Fibroblast of villous mesenchyme (primary cell): Measurements from ENCODE around the gene COPE.

GRCh38 chr19:18315355-18316218 is 7.3 kb downstream of the LSM4 start:
- CAGE, long polyA plus RNA, result no peak

GRCh38 chr19:18386750-18387058 is 746 bp downstream of the GDF15 start:
- CAGE, long polyA plus RNA, result no peak

- CAGE, long polyA plus RNA, result no peak
These were observed 5.3 kb upstream of the LRRC25 start for GRCh38 chr19:18402399-18403464.

- CAGE, long polyA plus RNA, result no peak
These were observed 5.0 kb upstream of the SSBP4 start for GRCh38 chr19:18414120-18414768.

DNA sequence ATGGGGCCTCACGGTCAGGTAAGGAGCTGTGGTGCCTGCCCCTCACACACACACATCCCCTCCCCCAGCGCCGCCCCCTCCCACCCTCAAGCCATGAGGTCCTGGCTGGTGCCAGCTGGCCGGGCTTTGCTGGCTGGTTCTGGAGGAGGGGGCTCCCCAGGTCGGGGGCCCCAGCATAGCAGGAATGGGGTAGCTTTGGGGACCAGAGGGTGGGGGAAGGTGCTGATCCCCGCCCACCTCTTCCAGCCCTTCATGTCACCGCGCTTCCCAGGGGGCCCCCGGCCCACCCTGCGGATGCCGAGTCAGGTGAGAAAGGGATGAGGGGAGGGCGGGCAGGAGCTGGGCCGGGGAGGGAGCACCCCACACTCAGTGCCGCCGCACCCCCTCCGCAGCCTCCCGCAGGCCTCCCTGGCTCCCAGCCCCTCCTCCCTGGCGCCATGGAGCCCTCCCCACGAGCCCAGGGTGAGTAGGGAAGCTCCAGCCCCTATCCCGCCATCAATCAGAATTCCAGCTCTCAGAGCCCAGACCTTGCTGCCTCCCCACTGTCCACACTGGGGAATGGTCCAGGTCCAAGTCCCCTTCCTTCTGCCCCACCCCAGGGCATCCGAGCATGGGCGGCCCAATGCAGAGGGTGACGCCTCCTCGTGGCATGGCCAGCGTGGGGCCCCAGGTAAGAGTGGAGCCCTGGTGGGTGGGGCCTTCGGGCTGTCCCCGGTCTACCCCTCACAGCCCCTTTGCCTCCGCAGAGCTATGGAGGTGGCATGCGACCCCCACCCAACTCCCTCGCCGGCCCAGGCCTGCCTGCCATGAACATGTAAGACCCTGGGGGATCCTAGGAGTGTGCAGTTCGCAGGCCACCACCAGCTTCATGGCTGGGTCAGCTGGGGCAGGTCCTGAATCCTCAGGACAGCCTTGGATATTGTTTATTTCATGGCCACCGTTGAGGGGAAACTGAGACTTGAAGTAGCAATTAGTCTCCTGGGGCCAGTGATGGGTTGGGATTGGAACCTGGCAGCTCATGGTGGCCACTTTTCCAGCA is 6.2 kb downstream of the ISYNA1 start:
- CAGE, long polyA plus RNA, result no peak

- CAGE, long polyA plus RNA, result no peak
These were observed 17.9 kb upstream of the ISYNA1 start for GRCh38 chr19:18455894-18456231.

- CAGE, long polyA plus RNA, result no peak
These were observed 31.3 kb upstream of the ISYNA1 start for GRCh38 chr19:18469188-18469628.

DNA sequence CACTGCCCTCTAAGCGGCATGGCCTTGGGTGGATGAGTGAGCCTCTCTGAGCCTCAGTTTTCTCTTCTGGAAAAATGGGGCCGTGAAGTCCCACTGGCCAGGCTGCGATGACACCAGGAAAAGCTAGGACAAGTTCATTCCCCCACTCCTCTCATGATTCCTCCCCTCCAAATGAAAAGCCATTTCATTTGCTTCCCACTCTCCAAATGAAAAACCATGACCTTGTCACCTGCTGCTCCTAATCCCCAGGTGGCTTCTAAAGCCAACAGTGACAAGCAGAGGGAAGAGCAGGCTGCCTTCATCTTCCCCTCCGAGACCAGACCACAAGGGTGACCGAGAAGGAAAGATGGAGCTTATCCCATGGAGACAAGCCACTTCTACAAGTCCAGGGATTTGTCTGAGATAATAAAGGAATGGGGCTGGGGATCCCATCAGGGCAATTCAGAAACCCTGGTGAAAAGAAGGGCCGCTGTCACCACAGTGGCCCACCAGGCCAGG is 29.0 kb downstream of the ELL start:
- CAGE, long polyA plus RNA, result no peak

DNA sequence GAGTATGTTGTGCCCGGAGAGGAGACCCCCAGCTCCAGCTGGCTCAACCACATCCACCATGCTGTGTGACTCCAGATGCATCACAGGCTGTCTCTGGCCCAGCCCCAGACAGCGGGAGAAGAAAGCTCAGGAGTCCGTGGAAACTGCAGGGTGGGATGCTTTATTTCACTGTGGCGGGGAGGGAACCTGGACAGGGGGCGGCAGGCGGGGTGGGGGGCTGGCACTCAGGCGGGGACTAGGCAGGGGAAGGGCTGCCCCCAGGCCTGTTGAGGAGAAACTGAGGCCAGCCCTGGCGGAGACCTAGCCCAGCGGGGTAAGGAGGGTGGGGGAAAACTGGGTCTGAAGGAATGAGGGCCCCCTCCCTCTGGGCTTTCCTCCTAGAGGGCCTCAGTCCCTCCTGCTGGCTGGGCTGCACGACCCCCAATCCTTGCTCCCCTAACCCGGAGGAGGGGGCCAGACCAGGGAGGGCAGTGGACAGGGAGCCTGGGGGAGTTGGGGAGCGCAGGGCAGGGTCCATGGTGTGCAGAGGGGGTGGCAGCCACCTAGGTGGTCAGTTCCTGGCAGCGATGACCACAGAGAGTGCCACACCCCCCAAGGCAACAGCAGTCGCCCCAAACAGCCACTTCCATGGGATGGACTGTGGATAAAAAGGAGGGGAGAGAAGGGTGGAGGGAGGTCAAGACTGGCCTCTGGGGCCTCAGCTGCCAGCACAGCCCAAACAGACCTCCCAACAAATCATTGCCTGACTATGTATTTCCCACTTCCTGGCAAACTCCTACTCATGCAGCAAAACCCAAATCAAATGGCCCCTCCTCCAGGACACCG is 10.0 kb upstream of the ELL start:
- CAGE, long polyA plus RNA, result no peak

- CAGE, long polyA plus RNA, result no peak
These were observed 789 bp downstream of the KXD1 start for GRCh38 chr19:18558273-18559044.

DNA sequence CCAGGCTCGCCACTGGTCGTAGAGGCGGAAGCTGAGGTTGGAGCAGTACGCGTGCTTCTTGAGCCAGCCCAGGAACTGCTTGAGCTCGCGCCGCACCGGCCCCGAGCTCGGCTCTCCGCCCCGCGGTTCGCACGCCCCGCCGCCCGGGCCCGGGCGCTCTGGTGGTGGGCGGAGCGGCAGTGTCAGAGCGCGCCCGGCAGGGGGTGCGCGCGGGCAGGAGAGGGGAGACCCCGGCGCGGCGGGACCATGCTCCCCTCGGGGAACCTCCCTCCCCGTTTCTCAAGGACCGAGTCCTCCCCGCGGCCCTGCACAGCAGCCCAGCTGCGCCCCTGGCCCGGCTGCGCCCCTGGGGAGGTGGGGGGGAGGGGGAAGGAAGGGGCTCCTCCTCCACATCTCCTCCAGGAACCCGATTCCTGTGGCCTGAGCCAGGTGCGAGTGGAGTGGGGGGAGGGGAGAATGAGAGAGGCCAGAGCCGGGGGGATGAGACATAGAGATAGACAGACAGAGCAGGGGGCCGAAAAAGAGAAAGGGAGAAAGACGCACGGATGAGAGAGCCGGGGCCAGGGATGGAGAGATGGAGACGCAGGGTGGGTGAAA is 5.8 kb downstream of the REX1BD start:
- CAGE, long polyA plus RNA, result no peak

- CAGE, long polyA plus RNA, result no peak
These were observed 49.9 kb downstream of the CRTC1 start for GRCh38 chr19:18733400-18733766.

DNA sequence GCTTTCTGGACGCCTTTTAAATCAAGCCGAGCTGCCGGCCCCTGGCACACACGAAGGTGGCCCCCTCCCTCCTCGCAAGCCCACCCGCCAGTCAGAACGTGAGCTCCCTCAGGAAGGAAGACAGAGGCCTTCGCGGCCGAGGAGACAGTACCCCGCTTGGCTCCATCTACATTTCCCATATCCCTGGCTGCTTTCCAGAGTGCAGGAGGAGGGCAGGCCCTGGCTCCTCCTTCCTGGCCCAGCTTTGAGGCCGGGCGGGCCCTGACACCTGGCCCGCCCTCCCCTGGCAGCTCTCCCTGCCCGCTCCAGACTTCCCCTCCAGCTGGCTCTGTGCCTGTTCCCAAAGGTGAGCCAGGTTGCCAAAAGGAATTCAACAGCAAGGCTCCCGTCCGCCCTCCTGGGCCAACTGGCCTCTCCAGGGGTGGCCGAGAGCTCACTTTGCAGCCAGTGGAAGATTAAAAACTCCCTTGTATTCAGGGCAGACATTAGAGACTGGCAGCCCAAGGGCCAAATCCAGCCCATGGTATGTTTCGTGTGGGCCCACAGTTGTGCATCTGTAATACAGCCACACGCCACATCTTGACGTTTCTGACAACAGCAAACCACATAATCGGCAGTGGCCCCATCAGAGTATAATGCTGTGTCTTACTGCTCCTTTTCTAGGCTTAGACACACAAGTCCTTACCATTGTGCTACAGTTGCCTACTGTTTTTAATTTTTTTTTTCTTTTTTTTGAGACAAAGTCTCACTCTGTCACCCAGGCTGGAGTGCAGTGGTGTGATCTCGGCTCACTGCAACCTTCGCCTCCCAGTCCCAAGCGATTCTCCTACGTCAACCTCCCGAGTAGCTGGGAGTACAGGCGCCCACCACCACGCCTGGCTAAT is 28.5 kb downstream of the COMP start:
- CAGE, long polyA plus RNA, result no peak

- CAGE, long polyA plus RNA, result no peak
These were observed 1.7 kb downstream of the UPF1 start for GRCh38 chr19:18833625-18833750.

GRCh38 chr19:18851511-18852409 is 20.0 kb downstream of the UPF1 start:
- CAGE, long polyA plus RNA, result no peak

DNA sequence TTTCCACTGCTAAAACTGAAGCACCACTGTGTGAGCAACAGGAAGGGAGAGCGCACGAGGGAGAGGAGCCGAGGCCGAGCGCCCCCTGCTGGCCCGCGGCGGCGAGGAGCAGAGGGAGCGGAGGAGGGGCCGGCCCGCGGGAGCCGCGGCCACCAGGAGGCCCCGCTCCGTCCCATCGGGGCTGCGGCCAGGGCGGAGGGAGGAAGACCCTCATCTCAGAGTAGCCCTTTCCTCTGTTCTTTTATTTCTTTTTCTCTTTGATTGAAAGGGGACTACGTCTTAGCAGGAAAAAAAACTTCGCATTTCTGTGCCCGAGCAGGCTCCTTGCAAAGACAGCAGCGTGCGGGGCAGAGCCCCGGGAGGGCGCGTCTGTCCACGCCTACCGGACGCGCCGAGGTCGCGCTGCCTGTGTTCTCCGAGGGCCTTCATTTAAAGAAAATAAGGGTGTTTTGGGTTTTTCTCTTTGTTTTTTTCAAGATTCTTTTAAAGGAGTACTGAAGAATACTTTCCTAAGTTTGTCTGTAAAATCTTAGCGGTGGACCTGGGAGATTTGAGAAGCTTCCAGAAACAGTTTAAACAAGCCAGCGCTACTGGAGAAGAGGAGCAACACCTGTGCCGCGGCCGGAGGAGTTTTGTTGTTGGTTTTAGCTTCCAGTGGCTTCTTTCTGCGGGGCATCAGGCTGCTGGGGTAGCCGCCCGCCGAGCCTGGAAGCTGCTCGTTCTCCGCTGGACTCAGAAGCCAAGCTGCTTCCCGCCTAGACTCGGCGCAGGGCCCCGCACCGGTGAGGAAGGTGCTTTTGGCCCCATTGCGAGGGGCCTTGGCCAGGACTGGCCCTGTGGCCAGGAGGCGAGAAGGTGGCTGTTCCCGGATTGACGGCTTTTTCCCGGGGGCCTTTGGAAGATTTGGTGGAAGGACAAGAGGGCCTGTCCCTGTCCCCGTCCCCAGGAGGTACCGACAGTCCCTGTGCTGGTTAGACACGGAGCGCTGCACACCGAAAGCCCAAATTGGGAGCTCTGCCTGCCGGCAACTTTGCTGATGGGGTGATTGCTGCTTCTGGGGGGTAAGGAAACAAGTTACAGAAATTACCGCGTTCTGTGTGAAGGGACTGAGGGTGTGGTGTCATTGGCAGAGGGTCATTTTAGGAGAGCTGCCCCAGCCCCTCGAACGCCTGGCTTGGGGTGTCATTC is 29.0 kb downstream of the CERS1 start:
- CAGE, long polyA plus RNA, result no peak

- CAGE, long polyA plus RNA, result start-site peak on the minus strand at chr19:18919353-18919397, 14,858 and 17,472 reads in 2 replicates; start-site peak on the plus strand at chr19:18919695-18919741, 2,993 and 2,910 reads in 2 replicates
These were observed at the start of gene COPE for GRCh38 chr19:18918868-18920190. COPE (minus strand) TSS chr19:18919387.

DNA sequence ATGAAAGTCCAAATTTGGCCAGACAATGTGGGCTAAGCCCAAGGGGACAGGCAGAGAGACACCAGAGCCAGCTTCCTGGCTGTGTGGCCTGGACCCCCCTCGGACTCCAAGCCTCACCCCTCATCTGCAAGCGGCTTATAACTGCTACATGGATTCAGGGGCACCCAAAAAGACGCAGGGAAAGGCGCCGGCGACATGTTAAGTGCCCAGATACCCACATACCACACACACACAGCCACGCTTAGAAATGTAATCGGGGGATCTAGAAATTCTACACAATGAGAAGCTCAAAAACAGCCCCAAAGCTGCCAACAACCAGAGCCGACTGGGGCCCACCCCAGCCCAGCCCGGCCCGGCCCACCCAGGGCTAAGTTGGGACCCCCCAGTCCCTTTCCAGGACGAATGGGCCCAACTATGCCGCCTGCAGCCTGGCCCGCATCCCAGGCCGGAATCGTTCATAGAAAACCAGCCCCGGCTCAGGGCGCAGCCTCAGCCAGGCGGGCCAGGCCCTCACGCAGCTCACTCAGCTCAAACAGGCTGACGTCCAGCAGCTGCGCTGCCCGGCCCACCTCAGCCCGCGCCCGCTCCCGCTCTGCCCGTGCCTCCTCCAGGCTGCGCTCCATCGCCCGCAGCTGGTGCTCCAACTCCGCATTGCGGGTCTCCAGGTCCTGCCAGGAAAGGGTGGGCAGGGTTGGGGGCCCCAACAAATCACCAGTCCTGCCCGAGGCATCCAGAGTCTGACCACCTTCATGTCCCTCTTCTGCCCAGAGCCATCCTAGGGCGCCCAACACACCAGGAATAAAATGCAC is 9.7 kb downstream of the DDX49 start:
- CAGE, long polyA plus RNA, result no peak

GRCh38 chr19:18946636-18947463 is 5.8 kb upstream of the HOMER3 start:
- CAGE, long polyA plus RNA, result no peak

DNA sequence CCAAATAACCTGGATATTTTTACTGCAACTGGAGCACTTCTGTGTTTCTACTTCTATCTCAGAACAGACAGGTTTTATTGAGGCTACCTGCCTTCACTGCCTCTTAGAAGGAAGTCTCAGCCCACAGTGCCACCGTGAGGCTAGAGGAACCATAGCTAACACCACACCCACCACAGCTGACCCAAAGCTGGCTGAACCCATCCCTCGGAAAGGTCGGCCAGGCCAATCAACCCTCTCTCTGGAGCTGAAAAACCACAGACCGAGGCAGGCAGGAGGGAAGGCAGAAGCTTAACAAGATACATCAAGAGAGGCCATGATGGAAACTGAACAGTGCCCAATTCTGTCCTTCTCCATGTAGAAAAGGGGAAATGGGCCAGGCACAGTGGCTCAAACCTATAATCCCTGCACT is 6.7 kb downstream of the SUGP2 start:
- CAGE, long polyA plus RNA, result no peak